ENCODE data around the gene CYP2J2.

DNA sequence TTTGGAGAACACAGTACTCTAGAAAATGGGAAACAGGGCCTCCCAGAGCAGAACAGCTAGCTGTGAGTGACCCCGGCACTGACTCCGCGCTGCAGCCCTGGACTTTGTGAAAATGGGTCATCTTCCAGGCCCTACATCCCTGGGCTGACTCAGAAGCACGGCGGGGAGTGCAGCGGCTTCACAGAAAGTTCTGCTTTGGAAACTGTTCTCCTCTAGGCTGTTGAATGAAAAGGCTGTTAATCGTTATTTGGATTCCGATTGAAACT, 145.1 kb upstream of the HOOK1 start:
- PRO-cap, result no peak
- RAMPAGE, long total RNA, 3 experiments, result no peak in any of the 3 experiments

- PRO-cap, result unidirectional peak, plus-strand start at chr1:59731085
- RAMPAGE, long total RNA, 3 experiments, result no peak in any of the 3 experiments
Measured at GRCh38 chr1:59730893-59731220, 83.9 kb upstream of the HOOK1 start.

DNA sequence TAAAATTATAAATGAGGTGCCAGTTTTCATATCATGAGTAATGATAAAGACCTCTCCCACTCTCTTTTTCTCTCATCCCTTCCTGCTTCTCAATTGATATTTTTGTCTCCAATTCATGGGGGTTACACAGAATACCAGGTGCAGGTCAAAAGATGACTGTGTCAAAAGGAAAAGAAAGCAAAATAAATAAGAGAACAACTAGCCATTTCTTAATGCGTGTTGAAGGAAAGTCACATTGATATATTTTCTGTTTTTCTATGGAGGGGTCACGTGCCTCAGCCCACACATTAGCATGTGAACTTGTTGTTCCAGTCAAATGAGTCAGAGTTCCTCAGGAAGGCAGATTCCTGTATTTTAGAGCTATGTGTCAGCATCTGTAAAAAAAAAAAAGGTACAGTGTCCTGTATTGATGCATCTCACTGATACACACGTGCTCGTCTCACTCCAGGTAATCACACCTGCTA, 64.2 kb upstream of the HOOK1 start:
- PRO-cap, result unidirectional peak, minus-strand start at position 237 of the sequence
- RAMPAGE, long total RNA, 3 experiments, result no peak in any of the 3 experiments

- PRO-cap, result no peak
- RAMPAGE, long total RNA, 3 experiments, result no peak in any of the 3 experiments
Measured at GRCh38 chr1:59816404-59816890, 1.7 kb downstream of the HOOK1 start.

DNA sequence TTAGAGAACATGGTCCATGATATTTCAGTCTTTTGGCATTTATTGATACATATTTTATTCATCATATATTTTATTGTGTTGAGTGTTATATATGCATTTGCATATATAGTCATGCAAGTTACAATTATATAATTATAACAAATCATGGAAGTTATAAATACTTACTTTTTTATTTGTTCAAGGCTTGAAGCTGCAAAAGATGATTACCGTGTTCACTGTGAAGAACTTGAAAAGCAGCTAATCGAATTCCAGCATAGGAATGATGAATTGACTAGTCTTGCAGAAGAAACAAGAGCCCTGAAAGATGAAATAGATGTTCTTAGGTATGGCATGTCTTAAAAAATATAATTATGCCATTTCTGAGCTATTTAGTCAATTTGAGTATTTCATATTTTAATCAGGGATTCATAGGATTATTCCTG, 32.1 kb downstream of the HOOK1 start:
- PRO-cap, result no peak
- RAMPAGE, long total RNA, 3 experiments, result no peak in any of the 3 experiments

- PRO-cap, result no peak
- RAMPAGE, long total RNA, 3 experiments, result no peak in any of the 3 experiments
Measured at GRCh38 chr1:59921140-59921729, 5.3 kb downstream of the CYP2J2 start.

- PRO-cap, result no peak
- RAMPAGE, long total RNA, 3 experiments, result no peak in any of the 3 experiments
Measured at GRCh38 chr1:59926124-59927261, at the start of gene CYP2J2. Gene CYP2J2 (minus strand): TSS chr1:59926773.

DNA sequence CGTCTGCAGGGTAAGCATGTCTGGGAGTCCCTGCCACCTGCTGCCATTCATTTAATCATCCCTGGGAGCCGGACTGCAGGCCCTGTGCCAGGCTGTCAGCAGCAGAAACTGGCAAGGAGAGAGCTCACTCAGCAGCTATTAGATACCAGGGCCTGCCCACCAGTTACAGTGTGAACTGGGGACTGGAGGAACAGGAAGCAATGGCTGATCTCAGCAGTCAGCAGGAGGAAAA, 75.7 kb upstream of the C1orf87 start:
- PRO-cap, result no peak
- RAMPAGE, long total RNA, 3 experiments, result no peak in any of the 3 experiments

DNA sequence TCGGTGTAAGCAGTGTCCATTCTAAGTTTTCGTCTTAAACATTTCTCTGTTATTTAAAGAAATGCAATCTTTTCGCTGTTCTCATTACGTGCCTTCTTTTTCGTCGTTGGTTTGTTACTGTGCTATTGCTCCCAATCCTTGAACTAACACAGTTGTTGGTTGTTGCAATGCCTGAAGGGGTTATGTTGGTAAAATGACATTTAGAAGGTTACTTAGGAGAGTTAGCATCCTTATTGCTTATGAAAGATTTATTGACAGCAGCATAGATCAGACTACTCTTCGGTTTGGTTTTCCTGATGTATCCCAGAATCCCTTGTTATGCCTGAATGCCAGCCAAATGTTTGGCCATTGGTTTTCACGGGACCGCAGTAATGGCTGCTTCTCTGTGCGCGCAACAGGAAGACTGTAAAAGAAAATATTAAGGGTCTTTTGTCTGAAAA, 8.1 kb downstream of the NFIA start:
- PRO-cap, result no peak
- RAMPAGE, long total RNA, 3 experiments, result no peak in any of the 3 experiments

- PRO-cap, result no peak
- RAMPAGE, long total RNA, 3 experiments, result no peak in any of the 3 experiments
Measured at GRCh38 chr1:61121046-61121304, 38.6 kb downstream of the NFIA start.

DNA sequence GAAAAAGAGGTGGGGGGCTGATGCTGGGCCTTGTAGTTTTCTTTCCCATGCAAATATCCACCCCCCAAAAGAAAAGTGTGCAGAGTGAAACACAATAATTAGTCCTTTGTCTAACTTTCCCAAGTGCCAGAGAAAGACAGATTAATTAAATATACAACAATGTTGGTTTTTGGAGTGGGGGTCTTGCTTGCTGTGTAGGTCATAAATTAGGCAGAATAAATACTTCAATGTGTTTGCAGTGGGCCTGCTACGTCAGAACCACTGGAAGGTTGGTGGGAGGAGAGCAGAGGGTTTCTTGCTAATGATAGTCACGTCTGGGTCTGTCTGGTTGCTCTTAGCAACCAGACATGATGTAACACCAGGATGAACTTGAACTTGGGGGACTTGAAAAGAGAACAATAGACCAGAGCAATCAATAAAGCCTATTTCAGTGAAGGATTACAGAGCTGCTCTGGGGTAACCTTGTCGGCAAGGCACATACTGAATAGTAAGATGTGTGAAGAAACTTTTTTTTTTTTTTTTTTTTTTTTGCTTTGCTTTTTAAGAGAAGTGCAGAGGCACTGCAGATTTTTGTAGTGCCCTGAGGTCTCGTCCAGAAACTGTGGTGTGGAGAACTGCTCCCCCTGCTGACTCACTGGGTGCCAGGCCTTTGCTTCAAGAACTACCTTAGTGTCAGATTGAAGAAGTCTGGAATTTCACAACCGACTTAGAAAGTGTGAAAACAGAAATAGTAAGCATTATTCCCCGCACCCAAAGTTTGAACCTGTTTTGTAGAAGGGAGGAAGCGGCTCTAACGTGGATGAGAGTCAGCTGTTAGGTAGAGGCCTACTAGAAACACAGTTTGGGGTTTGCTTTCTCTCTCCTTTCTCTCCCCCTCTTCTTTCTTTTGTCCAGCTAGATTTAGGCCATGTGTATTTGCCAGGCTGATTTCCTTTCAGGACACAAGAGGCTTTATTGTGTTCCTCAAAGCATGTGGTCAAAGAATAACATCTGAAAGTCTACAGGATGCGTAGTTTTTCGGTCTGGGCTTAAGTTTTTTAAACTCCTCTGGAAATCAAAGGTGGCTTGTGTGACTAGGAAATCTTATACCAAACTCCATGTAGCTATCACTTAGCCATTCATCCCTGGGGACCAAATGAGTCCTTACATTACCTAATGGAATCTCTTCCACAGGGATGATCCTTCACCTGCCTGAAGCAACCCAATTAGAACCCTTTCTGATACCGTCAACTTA, 271.6 kb downstream of the TM2D1 start:
- PRO-cap, result no peak
- RAMPAGE, long total RNA, 3 experiments, result no peak in any of the 3 experiments

DNA sequence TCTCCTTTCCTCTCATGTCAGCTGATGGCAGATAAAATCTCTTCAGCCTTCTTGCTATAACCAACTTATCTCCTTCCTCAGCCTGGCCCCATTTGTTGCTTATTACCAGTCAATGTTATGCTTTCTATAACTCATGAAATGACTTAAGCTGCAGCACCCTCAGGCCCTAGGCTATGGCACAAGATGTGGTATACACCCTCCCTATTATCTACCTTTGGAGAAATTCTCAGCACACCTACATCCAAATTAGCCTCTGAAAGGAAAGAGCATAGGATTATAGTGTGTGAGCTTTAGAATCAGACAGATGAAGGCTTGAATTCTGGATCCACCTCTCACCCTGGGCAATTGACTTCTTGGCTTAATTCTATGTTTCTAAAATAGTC, 39.0 kb downstream of the PATJ start:
- PRO-cap, result no peak
- RAMPAGE, long total RNA, 3 experiments, result no peak in any of the 3 experiments

DNA sequence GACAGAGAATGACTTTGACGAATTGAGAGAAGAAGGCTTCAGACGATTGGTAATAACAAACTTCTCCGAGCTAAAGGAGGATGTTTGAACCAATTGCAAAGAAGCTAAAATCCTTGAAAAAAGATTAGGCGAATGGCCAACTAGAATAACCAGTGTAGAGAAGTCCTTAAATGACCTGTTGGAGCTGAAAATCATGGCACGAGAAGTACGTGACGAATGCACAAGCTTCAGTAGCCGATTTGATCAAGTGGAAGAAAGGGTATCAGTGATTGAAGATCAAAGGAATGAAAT, 201.9 kb downstream of the PATJ start:
- PRO-cap, result no peak
- RAMPAGE, long total RNA, 3 experiments, result no peak in any of the 3 experiments

- PRO-cap, result no peak
- RAMPAGE, long total RNA, 3 experiments, result no peak in any of the 3 experiments
Measured at GRCh38 chr1:62299956-62300327, 19.3 kb downstream of the KANK4 start.

- PRO-cap, result no peak
- RAMPAGE, long total RNA, 3 experiments, result no peak in any of the 3 experiments
Measured at GRCh38 chr1:62438041-62438689, 1.3 kb downstream of the USP1 start.

- PRO-cap, result no peak
- RAMPAGE, long total RNA, 3 experiments, result no peak in any of the 3 experiments
Measured at GRCh38 chr1:62598985-62599904, 1.9 kb downstream of the ANGPTL3 start.

DNA sequence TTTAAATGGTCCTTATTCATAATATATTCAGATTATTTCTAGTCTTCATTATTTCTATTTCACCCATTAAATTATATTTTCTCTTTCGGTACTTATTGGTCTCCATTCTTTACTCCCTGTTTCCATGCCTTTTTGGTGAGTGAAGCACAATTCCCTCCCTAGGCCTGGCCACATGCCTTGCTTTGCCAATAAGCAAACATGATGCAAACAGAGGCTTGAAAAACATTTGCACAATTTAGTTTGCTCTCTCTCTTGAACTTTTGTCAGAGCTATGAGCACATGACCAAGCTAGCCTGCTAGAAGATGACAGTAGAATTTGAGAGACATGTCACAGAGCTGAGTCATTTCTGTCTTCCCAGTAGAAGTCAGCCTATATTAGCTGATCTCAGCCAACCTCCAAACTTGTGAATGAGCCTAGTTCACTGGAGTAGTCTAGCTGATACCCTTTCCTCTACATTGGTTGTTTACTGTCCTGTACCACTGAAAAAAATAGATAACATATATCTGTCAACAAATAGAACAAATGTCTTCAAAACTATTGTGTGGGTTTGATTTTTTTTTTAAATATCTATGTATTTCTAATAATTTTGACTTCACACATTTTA, 24.6 kb downstream of the ANGPTL3 start:
- PRO-cap, result no peak
- RAMPAGE, long total RNA, 3 experiments, result no peak in any of the 3 experiments

- PRO-cap, result no peak
- RAMPAGE, long total RNA, 3 experiments, result no peak in any of the 3 experiments
Measured at GRCh38 chr1:62725891-62726275, 37.7 kb upstream of the DOCK7 start.

GRCh38 chr1:63321062-63321346, 1.4 kb upstream of the FOXD3 start:
- PRO-cap, result no peak
- RAMPAGE, long total RNA, 3 experiments, result no peak in any of the 3 experiments

GRCh38 chr1:63522473-63523027, 475 bp downstream of the ITGB3BP start:
- PRO-cap, result no peak
- RAMPAGE, long total RNA, 3 experiments, result no peak in any of the 3 experiments

Measured in subcutaneous adipose tissue (tissue), 3 donors.